Mesenchymal stem cell of the bone marrow (primary cell): ENCODE results near the genes LSS and C21orf58.

DNA sequence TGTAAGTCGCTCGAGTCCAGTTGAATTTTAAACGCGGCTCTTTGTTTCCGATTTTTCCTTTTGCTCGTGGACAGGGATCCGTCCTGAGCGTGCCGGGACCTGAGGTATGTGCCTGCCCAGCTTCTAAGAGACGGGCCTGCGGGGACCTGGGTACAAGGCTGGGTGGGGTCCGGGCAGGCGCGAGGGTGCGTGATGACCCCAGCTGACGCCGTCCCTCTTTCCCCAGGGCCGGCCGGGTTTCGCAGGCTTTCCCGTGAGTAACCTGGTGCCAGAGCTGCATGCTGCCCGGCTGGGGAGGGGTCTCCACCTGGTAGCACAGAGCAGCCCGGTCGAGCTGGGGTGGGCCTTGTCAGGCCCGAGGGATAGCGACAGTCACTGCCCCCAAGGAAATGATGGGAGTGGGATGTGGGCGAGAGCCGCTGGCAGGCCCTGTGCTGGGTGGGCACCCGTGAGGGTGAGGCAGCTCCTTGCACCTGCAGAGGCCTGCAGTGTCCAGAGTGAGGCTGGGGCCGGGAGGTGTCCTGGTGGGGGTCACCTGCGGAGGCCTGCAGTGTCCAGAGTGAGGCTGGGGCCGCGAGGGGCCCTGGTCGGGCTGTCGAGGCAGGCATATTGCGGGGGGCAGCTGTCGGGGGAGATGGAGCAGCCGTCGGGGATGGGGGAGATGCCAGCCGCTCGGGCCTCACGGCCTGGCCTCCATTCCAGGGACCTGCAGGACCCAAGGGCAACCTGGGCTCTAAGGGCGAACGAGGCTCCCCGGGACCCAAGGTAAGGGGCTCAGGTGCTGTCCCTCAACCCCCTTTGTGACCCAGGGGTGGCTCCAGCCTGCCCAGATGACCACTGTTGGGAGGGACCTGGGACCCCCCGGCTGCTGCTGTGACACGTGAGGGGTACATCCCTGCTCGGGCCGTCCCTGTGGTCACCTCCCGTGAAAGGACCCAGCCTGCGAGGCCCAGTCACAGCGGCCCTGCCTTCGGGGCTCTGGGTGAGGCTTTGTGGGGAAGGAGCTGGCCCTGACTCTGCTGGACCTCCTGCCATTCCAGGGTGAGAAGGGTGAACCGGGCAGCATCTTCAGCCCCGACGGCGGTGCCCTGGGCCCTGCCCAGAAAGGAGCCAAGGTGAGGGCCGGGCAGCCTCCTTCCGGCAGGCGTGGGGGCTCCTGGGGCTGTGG is 49.4 kb downstream of the SLC19A1 start:
- CAGE, long polyA plus RNA: no peak

GRCh38 chr21:45529764-45530724 is 12.2 kb downstream of the SLC19A1 start:
- CAGE, long polyA plus RNA: no peak

GRCh38 chr21:45533225-45533475 is 9.1 kb downstream of the SLC19A1 start:
- CAGE, long polyA plus RNA: no peak

- CAGE, long polyA plus RNA: no peak
Measured at GRCh38 chr21:45592135-45592800, 50.0 kb upstream of the SLC19A1 start.

- CAGE, long polyA plus RNA: no peak
Measured at GRCh38 chr21:45611985-45612614, 31.4 kb upstream of the PCBP3 start.

GRCh38 chr21:45642326-45643326 is 899 bp upstream of the PCBP3 start:
- CAGE, long polyA plus RNA: no peak

- CAGE, long polyA plus RNA: no peak
Measured at GRCh38 chr21:45892042-45892710, 89.4 kb upstream of the COL6A1 start.

DNA sequence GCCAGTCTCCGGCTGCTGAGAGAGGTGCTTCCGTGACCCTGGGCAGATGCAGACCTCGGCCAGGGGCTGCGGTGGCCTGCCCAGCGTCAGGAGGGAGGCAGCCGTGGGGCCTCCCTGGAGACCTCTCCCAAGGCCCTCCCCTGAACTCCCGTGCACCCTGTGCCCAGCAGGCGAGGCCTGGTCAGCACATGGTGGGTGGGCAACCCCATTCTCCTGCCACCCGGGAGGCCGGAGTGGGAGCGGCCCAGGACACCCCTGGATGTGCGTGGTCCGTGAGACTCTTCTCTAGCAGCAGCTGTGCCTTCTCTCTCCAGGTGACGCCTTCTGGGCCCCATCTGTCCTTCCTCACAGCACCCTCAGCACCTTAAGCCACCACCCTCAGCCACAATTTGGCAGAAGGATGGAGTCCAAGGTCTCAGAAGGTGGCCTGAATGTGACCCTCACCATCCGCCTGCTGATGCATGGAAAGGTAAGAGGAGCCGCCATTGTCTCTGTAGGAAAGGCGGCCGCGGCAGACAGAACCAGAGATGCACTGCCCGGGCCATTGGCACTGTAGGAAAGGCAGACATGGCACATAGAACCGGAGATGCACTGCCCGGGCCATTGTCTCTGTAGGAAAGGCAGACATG is 85.6 kb upstream of the COL6A1 start:
- CAGE, long polyA plus RNA: no peak

DNA sequence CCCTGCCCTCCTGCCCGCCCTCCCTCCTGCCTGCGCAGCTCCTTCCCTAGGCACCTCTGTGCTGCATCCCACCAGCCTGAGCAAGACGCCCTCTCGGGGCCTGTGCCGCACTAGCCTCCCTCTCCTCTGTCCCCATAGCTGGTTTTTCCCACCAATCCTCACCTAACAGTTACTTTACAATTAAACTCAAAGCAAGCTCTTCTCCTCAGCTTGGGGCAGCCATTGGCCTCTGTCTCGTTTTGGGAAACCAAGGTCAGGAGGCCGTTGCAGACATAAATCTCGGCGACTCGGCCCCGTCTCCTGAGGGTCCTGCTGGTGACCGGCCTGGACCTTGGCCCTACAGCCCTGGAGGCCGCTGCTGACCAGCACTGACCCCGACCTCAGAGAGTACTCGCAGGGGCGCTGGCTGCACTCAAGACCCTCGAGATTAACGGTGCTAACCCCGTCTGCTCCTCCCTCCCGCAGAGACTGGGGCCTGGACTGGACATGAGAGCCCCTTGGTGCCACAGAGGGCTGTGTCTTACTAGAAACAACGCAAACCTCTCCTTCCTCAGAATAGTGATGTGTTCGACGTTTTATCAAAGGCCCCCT is 22.9 kb downstream of the COL6A1 start:
- CAGE, long polyA plus RNA: no peak

DNA sequence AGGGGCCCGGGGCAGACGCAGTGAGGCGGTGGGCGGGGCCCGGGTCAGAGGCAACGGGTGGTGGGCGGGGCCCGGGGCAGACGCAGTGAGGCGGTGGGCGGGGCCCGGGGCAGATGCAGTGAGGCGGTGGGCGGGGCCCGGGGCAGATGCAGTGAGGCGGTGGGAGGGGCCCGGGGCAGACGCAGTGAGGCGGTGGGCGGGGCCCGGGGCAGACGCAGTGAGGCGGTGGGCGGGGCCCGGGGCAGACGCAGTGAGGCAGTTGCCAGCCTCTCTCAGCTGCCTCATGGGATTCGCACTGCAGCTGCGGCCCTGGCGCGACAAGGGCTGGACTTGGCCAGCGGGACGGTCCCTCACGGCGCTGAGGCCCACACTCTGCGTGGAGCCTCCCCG is 24.6 kb downstream of the COL6A1 start:
- CAGE, long polyA plus RNA: no peak

GRCh38 chr21:46033053-46034096 is 51.8 kb downstream of the COL6A1 start:
- CAGE, long polyA plus RNA: no peak

DNA sequence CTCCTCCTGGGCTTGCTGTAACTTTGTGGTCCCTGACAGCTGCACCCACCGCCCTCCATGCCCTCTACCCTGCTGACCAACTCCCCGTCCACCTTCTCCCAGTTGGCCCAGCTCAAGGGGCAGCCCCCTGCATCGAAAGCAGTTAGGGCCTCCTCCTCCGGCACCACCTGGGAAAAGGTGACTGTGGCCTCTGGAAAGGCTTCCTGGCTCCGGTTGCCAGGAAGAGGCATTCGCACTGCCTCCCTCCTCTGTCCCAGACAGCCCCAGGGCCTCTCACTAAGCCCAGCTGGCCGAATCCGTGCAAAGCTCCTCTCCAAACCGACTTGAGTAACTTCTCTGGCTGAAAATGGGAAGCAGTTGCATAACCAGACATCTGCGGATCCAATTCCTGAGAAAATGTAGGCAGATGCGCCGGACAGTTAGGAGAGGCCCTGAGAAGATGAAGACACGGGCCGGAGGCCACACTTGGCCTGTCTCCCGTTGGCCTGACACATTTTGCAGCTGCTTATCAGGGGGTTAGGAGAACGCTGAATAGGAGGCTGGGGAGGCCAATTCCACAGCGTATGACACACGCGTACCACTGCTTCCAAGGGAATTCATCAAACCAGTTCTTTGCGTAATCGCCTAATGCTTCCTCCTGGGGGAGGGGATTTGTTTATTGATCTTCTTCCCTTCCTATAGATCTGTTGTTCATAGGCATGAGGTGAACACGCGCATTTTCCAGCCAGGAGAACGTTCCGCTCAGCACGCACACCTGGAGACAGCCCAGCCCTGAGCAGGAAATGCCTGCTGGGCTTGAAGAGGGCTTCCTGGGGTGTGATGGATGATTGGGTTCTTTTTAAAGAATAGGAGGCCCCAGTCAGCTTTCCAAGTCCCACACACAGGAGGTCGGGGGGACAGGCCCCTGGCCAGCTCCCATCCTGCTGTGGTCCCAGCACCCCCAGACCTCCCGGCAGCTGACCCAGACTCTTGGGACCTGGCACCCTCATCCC is 48.6 kb upstream of the COL6A2 start:
- CAGE, long polyA plus RNA: no peak

GRCh38 chr21:46092167-46093309 is 5.4 kb upstream of the COL6A2 start:
- CAGE, long polyA plus RNA: no peak

DNA sequence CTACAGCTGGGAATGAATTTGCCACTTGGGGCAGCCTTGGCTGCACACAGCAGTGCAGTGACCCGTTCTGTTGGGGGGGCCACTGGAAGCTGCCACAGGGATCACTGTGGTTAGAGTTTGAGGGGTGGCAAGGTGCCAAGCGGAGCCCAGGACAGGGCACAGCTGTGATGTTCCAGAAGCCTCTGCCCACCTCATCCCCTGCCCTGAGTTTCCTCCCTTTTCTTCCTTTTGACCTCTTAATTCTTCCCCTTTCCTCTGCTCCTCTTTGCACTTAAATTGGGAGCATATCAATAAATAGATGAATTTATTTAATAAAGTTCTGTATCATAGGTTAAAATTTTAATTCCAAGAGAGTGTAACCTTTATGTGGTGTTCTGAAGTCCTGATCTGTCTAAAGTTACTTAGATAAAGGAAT is 17.2 kb downstream of the COL6A2 start:
- CAGE, long polyA plus RNA: no peak

GRCh38 chr21:46154246-46154892 is 1.0 kb downstream of the FTCD start:
- CAGE, long polyA plus RNA: no peak

DNA sequence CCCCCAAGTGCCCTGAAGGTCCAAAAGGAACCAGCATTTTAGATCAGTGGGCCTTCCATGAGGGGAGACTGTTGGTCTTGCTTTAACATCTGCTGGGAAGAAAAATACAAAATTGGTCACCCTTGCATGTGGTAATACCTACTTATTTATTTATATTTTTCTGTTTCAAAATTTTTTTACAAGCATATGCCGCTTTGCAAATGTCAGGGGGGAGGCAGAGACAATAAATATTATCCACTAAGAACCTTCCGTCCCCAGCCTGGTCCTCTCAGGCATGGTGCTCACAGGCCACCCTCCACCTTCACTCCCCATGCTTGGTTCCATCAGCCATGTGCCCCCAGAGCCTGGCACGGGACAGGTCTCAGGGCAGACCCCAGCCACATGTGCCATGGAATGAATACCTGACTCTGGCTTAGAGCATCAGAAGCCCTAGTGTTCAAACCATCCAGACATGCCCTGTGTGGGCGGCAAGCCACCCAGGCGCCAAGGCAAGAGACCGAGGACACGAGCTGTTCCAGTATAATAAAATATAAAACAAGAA is 5.5 kb downstream of the LSS start:
- CAGE, long polyA plus RNA: no peak

- CAGE, long polyA plus RNA: no peak
Measured at GRCh38 chr21:46228290-46229100, at the start of gene LSS. LSS (minus strand) TSS chr21:46228774.

DNA sequence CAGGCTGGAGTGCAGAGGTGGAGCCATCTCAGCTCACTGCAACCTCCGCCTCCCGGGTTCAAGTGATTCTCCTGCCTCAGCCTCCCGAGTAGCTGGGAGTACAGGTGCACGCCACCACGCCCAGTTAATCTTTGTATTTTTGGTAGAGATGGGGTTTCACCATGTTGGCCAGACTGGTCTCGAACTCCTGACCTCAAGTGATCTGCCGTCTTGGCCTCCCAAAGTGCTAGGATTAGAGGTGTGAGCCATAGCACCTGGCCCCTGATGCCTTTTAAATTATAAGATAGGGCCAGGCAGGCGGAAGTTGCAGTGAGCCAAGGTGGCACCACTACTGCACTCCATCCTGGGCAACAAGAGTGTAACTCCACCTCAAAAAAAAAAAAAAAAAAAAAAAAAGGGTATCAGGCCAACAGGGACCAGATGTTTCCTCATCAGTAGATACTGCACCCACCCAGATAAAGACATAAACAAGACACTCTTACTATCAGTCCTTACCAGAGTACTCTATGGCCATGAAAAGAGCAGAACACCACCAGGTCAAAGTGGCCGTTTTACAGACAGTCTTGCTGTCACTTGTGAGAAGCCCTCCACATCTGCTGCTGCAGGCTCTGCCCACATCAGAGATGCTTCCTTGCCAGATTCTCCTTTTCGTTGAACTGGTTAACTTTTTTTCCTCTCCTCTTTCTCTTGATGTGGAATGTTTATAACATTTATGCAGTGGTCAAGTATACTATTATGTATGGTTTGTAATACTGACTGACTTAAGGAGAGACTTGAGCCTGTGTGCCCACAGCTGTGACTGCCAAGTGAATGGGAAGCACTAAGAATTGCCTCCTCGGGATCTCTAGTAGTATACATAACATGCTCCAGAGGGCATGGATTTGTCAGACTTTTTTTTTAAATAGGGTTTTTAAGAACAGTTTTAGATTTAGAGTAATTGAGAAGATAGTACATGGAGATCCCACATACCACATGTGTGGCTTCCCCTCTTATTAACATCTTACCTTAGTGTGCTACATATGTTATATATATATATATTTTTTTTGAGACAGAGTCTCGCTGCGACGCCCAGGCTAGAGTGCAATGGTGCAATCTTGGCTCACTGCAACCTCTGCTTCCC is 3.2 kb downstream of the C21orf58 start:
- CAGE, long polyA plus RNA: no peak

DNA sequence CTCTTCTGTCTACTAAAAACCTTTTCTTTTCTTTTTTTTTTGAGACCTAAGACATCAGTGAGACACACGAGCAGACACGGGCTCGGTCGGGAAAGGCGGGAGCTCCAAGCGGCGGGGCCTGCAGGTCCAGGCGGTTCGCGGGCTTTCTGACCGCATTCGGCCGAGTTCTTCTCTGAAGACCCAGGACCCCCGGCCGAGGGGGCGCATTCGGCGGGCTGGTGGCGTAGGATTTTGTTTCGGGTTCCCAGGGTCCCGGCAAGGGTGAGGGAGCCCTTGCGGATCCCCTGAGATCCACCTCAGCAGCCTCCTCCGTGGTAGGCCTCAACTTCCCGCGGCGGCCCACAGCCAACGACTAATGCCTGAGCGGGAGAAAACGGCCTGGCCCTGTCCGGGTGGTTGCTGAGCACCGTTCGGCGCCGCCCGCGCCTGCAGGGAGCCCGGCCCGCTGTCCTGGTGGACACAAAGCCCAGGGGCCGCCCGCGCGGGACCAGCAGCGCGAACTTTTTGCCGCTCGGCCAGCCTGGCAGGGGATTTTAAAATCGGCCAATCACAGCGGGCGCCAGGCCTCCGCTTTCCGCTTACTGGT is at the start of gene C21orf58:
TSS of gene C21orf58 (minus strand) at position 506 of the 586 bp plus-strand sequence.
- CAGE, long polyA plus RNA: no peak

DNA sequence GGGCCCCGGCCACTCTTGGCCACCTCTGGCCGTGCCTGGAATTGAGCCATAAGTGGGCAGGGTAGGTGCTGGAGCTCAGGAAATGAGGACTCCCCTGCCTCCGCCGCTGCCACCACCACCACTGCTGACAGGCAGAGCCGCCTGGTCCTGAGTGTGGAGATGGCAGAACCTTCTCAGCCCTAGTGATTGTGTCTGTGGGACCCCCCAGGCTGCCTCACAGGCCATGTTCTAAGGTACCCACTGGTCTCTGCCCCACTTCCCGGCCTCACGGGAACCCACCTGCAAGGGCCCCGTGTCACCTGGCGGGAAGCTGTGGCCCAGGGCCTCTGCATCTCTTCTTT is 34.5 kb upstream of the DIP2A start:
- CAGE, long polyA plus RNA: no peak